Esophagus squamous epithelium (tissue), 4 donors: ENCODE measurements around the gene SYCE1.

- PRO-cap = no peak
- RAMPAGE, long total RNA, 4 experiments = no peak in any of the 4 experiments
These were observed 4.2 kb downstream of the CYP2E1 start for GRCh38 chr10:133531138-133532033.

DNA sequence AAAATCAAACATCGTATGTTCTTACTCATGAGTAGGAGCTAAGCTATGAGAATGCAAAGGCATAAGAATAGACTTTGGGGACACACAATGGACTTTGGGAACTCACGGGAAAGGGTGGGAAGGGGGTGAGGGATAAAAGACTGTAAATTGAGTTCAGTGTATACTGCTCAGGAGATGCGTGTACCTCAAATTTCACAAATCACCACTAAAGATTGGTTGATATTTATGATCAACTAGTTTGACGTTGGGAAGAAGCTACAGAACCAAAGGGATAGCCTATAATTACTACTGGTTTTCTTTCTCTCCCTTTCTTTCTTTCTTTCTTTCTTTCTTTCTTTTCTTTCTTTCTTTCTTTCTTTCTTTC, 15.2 kb downstream of the CYP2E1 start:
- PRO-cap = no peak
- RAMPAGE, long total RNA, 4 experiments = no peak in any of the 4 experiments

GRCh38 chr10:133565306-133566068, at the start of gene SYCE1:
Gene SYCE1 (minus strand): TSS chr10:133565583.
- PRO-cap = no peak
- RAMPAGE, long total RNA, 4 experiments = start-site peak on the minus strand in 2 of 4 experiments, at chr10:133565548-133565565 at its widest, 15 to 193 reads per replicate